ENCODE measurements around a stretch of chr9.

DNA sequence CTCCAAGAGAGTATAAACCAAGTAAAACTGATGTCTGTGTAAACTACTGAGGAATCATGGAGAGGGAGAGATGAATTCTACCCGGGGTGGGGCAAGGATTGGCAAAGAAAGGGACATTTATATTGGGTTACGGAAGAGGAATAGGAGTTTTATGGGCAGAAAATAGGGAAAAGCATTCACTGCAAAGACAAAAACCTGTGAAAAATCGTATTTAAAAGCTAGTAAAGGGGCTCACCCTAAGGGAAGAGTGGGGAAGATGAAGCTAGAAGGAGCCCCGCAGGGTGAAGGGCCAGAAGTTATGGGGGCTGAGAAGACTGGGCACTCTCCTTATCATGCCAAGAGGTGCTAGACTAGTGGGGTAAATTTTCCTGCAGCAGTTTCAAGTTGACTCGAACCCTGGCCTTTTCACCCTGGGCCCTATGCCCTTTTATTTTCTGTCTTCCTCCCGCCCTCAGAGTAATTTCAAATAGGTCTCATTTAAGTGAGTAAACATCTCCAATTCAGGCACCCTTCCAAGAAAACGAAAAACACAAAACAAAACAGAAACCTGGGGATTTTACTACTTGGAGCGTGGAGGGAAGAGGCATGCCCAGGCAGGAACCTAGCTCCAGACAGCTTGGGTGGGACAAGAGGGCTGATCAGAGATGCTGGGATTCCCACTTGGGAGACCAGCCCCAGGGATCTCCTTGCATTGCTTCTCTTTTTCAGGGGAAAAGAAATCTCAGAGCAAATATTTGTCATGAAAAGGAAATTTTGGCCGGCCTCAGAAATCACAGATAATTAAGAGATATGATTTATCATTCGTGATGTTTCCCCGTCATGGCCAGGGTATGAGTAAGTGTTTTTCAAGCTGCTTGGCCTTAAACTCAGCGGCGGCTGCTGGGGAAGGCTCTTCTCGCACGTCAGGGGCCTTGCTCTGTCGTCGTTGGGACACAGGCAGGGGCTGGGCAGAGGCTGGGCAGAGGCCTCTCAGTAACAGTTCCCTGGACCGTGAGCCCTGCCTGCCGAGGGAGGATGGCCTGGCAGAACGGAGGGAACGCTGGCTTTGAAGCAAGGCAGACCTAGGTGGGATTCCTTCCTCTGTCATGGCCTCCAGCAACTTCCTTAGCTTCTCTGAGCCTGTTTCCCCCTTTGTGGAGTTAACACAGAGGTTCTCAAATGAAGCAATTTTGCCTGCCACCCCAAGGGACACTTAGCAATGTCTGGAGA is 248.5 kb upstream of the KLF4 start:
- PRO-cap, 2 experiments, result no peak in any of the 2 experiments

GRCh38 chr9:107768108-107768837 is 278.7 kb upstream of the KLF4 start:
- PRO-cap, 2 experiments, result no peak in any of the 2 experiments

GRCh38 chr9:107982600-107983307 is 493.2 kb upstream of the KLF4 start:
- PRO-cap, 2 experiments, result no peak in any of the 2 experiments

DNA sequence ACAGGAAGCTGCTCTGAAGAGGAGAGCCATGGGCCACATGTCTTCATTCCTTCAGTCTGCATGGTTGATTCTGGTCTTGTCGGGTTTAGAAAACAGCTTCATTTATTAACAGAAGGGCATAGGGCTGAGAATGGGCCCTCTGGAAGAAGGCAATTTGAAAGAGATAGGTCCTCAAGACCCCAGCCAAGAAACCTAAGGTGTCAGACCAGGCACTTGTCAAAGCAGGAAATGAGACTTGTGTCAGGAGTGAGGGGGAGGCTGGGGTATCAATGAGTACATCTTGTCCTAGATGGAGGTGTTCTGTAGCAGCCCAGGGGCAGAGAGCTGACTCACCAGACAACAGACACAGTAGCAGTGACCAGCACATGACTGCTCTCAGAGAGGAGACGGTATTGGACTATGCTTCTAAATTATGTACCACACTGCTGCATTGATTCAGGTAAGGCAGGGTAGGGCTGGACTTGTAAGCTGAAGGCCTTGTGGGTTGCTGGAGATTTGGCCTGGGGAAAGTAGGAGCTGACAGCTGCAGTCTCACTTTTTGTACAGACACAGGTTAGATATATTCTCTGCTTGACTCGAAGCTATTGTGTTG is 551.2 kb upstream of the KLF4 start:
- PRO-cap, 2 experiments, result no peak in any of the 2 experiments

GRCh38 chr9:108052270-108053031 is 562.9 kb upstream of the KLF4 start:
- PRO-cap, 2 experiments, result no peak in any of the 2 experiments

- PRO-cap, 2 experiments, result no peak in any of the 2 experiments
Observed at GRCh38 chr9:108691634-108692061, 164.1 kb downstream of the ACTL7B start.

DNA sequence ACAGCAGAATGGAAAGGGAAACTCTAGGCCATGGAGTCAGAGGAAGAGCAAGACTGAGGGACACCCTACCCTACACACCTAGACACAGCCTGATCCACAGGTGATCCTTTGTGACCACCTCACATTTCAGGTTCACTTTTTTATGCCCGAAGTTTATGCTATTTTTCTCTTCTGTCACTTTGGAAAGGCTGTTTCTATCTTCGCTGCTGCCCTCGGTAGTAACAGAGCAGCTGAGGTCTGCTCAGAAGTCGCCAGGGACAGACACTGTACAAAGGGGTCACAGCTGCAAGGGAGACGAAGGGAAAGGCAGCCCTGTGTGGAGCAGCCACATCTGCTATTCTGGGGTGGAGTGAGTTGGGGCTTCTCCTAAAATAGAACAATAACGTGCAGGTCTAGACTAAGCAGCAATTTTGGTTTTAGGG is 72.5 kb downstream of the ACTL7B start:
- PRO-cap, 2 experiments, result no peak in any of the 2 experiments

DNA sequence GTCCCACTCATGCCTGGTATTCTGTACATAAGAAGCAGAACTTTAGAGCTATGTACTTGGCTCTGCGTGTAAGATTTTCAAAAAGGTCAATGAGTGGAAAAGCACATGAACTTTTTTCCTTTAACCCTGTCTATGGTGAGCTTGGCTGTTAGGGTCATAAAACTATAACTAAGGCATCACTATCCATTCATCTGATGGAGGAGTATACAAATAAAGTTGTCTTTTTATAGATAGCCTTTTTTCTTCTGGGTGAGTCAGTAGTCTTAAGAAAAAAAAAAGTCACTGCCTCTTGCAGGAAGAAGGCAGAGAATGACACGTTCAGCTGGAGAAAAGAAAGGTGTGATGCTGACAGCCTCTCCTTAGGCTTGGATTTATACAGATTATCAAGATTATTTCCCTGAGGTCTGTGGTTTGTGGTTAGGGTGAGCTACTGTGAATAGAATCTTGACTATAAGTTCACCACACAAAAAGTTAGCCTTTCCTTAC is 23.0 kb downstream of the EPB41L4B start:
- PRO-cap, 2 experiments, result no peak in any of the 2 experiments

GRCh38 chr9:109416991-109417579 is 81.0 kb downstream of the PTPN3 start:
- PRO-cap, 2 experiments, result no peak in any of the 2 experiments

GRCh38 chr9:109517975-109518484 is 19.9 kb upstream of the PTPN3 start:
- PRO-cap, 2 experiments, result no peak in any of the 2 experiments

DNA sequence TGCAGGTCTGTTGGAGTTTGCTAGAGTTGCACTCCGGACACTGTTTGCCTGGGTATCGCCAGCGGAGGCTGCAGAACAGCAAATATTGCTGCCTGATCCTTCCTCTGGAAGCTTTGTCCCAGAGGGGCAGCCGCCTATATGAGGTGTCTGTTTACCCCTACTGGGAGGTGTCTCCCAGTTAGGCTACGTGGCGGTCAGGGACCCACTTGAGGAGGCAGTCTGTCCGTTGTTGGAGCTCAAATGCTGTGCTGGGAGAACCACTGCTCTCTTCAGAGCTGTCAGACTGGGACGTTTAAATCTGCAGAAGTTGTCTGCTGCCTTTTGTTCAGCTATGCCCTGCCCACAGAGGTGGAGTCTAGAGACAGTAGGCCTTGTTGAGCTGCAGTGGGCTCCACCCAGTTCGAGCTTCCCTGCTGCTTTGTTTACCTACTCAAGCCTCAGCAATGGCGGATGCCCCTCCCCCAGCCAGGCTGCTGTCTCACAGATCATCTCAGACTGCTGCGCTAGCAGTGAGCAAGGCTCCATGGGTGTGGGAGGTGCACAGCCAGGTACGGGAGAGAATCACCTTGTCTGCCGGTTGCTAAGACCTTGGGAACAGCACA is 114.4 kb upstream of the PALM2AKAP2 start:
- PRO-cap, 2 experiments, result no peak in any of the 2 experiments

DNA sequence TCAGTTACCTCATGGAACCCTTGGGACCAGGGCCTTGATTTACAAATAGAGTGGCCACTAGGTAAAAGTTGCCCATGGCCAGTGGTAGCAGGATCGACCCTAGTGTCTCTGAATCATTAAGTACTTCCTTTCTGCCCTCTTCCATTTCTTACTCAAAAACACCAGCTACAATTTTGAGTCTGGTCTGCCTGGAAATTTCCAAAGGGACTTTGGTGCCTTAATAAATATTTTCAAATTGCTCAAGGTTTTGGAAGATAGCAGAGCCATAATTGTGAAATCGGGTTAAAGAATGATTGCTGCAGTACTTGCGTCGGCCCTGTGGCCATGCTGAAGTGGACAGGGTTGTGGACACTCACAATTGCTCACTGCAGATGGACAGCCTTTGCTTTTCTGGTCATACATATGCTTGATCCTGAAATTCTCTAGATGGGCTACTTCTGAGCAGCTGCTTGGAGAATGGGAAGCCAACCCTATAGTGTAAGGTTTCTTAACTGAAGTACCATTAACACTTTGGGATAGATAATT is 14.6 kb downstream of the PALM2AKAP2 start:
- PRO-cap, 2 experiments, result no peak in any of the 2 experiments

- PRO-cap, 2 experiments, result no peak in any of the 2 experiments
Observed at GRCh38 chr9:109817199-109817435, 37.1 kb downstream of the PALM2AKAP2 start.

GRCh38 chr9:109856501-109857395 is 76.8 kb downstream of the PALM2AKAP2 start:
- PRO-cap, 2 experiments, result no peak in any of the 2 experiments

DNA sequence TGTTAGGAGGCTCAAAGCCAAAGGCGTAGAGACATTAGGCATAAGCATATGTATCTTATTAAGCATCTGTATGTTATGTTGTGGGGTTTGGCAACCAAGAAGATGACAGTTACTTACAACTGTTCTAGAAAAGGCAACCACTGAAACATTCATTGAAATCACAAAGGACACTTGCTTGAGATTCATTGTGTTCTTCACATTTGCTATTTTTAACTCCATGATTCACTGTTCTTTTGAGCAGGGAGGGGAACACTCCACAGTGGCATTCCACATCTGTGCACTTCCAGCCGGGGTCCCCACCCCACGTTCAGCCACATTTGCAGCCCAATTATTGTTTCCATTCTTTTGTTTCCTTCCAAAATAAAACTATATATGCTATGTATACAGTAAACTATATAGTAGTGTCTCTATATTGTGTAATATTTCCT is 107.1 kb downstream of the PALM2AKAP2 start:
- PRO-cap, 2 experiments, result no peak in any of the 2 experiments

- PRO-cap, 2 experiments, result no peak in any of the 2 experiments
Observed at GRCh38 chr9:109997574-109998047, 210.3 kb downstream of the C9orf152 start.

DNA sequence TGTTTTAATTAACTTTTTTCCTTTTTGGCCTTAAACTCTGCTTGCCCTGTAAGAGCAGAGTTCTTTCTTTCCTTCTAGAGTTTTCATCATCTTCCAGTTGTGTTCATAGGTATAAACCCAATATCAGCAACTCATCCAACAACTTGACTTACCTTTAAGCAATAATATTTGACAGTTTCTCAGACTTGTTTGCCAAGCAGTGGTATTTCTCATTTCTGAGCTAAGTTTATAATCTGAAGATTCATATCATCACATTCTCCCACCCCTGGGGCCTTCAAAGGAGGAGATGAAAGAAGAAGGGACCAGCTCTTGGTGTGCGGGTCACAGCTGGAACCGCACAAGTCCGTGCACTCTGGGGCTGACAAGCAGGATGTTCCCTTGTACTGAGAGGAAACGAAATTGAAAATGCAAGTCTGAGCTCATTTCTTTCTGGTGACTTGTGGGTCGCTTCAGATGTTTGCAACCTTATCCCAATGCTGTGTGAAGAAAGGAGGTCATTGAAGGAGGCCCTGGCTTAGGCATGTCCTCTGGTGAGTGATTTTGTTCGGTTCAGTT is 59.7 kb downstream of the C9orf152 start:
- PRO-cap, 2 experiments, result no peak in any of the 2 experiments

GRCh38 chr9:110167466-110167961 is 40.4 kb downstream of the C9orf152 start:
- PRO-cap, 2 experiments, result no peak in any of the 2 experiments

DNA sequence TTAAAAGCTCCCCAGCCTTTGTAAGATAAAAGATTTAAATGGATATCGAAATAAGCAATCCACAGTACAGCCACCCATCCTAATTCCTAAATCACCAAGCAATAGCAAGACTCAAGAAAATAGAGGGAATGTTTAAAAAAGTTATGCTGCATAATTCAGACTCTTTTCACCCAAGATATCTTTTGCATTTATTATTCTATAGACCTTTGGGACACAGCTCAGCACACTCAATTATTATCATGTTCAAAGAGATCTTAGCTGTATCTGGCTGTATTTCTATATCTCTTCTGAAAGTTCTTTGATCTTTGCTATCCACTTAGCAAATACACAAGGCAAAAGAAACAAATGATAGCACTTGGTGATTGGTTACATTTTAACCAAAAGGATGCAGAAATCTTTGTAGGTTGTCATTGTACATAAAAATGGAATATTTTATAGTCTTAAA is 6.9 kb upstream of the C9orf152 start:
- PRO-cap, 2 experiments, result no peak in any of the 2 experiments

GRCh38 chr9:110337506-110337763 is 228 bp downstream of the TXNDC8 start:
- PRO-cap, 2 experiments, result no peak in any of the 2 experiments